SUDHL5 (cell line): Measurements from ENCODE around the genes ANKRD50 and PGRMC2.

DNA sequence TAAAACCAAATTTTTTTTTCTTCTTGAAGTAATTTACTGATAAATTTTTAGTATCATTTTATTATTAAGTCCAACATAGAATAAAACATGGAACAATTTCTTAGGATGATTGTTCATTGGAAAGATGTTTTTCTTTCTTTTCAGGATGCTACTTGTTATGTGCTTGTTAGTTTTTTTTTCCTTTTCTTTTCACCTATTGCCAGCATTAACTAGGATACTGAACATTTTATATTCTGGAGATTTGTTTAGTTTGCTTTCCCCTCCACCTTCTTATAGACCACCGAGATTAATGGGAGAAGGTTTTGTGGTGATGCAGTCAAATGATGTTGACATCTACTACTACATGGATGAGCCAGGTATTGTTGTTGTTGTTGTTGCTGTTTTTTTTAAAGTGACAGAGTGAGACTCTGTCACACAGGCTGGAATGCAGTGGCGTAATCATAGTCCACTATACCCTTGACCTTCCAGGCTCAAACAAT is 37.6 kb downstream of the BLTP1 start:
- PRO-cap = no peak

GRCh38 chr4:122307915-122308382 is 70.9 kb upstream of the ADAD1 start:
- PRO-cap = no peak

- PRO-cap = no peak
Measured at GRCh38 chr4:122349406-122350028, 29.3 kb upstream of the ADAD1 start.

GRCh38 chr4:122673230-122673723 is 52.4 kb upstream of the IL21 start:
- PRO-cap = no peak

GRCh38 chr4:122688246-122688903 is 44.1 kb upstream of the BBS12 start:
- PRO-cap = no peak

DNA sequence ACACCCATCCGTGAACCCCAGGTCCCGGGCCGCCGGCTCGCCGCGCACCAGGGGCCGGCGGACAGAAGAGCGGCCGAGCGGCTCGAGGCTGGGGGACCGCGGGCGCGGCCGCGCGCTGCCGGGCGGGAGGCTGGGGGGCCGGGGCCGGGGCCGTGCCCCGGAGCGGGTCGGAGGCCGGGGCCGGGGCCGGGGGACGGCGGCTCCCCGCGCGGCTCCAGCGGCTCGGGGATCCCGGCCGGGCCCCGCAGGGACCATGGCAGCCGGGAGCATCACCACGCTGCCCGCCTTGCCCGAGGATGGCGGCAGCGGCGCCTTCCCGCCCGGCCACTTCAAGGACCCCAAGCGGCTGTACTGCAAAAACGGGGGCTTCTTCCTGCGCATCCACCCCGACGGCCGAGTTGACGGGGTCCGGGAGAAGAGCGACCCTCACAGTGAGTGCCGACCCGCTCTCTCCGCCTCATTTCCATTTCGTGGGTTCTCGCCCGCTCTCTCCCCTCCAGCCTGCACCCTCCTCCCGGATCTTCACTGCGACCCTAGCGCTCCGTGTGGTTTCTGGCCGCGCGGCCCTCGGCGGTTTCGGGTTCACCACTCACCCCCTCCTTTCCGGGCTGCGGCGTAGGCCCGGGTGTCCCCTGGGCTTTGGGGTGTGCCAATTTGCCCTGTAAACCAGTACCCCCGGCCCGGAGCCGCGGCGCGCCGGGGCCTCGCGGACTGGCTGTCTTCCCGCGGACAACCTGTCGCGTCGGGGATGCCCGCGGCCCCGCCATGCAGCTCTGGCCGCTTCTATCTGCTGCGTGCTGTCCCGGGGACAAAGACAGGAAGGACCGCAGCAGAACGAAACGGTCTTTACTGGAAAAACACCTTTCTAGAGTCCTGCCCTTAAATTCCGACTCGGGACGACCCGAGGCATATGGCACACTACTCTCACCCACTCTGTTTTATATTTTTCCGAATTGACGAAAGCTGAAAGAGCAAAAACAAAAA is 583 bp downstream of the FGF2 start:
- PRO-cap = no peak

DNA sequence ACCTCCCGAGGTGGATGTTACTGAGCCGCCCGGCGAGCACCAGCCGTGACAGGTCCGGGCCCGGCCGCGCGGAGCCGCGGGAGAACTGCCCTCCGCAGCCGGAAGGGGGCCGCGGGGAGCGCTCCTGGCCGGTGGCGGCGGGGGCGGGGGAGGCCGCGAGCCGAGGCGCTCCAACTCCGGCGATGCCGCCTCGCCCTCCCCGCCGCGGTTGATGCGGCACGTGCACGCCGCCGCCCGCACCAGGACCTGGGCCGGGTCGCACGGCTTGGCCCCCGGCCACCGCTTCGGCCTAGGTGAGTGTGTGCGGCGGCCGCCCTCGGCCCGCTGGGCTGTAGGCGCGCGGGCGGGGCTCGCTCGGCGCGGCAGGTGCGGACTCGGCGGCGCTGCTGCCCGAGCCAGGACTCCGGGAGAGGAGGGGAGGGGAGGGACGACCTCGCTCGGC is 1.6 kb downstream of the SPRY1 start:
- PRO-cap = no peak

DNA sequence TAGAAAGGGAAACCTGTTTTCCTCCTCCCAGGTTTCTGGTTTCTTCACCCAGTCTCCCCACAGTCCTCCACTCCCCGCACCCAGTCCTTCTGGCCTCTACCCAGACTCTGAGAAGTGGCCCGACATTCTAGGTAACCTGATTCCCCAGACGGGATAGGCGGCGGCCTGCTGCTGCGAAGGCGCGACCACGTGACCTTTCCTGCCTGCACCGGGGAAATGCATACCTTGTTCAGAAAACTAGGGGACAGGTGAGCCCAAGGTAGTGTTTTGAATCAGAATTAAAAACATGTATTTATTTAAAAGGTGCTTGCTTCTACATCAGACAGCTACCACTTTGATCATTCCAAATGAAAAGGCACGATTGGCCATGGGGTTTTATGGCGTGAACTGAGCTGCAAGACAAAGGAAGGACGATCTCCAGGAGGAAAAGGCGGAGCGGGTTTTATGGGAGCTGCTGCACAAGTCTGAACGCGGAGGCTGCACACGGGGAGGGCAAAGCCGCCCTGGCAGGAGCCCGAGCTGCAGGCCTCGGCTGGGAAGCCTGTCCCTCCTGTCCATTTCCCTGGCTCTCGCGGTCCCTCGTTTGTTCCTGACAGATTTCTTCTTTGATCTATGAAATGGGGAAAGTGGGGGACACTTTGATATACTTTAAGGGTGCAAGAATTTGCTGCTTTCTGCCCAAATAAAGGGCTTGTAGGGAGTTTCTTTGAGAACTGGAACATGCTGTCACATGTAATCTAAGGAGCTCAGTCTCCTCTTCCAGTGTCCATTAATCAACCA is 150.8 kb downstream of the SPRY1 start:
- PRO-cap = no peak

GRCh38 chr4:124491390-124491749 is 221.2 kb downstream of the ANKRD50 start:
- PRO-cap = no peak

DNA sequence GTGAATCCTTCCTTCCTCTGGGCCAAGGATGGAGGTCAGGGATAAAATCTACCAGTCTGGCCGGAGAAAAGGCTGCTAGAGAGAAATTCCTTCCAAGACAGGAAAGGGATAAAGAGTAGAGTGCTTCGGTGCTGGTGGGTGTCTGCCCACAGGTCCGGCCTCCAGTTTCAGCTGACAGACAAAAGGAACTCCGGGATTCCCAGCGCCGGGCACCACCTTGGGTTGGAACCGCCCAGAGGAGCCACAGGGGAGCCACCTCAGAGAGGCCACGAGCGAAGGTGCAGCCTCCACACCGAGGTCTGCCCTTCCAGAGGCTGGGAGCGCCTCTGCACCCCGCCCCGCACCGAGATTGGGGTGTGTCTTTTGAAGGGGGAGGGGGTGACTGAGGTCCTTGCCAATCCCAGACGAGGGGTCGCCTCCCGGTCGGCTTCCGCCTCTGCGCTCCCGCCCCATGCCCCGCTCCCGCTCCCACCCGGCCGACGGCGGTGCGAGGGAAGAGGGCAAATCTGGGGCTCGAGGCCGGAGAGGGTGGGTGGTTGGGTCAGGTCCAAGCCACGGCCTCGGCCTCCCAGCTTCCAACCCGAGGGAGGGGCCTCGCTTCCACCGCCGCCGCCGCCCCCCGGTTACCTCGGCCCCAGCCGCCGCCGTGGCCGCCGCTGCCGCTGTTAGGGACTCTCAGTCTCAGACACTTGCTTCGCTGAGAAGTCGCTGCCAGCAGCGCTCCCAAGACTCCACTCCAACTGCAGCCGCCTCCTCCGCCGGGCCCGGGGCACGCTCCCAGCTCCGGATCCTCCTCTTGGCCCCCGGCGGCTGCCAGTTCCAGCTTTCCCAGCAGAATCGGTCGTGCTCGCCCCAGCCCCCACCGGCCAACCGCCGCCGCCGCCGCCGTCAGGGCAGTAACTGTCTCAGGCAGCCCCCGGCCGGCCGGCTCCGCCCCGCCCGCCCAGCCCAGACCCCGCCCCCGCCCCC is at the start of gene ANKRD50:
ANKRD50 (minus strand) TSS at position 902 of the 969 bp plus-strand sequence.
- PRO-cap = no peak

DNA sequence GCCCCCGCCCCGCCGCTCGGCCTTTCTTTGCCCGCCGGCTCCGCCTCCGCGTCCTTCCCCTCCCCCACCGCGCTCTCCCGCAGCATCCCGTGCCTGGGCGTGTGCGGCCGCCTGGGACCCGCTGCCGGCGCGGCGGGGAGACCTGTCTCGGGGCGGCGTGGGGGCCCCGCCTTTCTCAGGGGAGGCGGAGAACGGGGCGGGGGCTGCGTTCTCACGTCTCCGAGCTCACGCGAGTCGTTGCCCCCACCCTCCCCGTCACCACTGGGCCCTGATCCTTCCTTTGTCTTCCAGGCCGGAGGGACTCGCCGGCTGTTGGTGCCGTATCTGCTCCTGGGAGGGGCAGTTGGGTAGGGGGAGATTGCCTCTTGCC is 253 bp upstream of the ANKRD50 start:
- PRO-cap = no peak

- PRO-cap = no peak
Measured at GRCh38 chr4:124903867-124904760, 191.6 kb upstream of the ANKRD50 start.

GRCh38 chr4:124940354-124940843 is 227.9 kb upstream of the ANKRD50 start:
- PRO-cap = no peak

DNA sequence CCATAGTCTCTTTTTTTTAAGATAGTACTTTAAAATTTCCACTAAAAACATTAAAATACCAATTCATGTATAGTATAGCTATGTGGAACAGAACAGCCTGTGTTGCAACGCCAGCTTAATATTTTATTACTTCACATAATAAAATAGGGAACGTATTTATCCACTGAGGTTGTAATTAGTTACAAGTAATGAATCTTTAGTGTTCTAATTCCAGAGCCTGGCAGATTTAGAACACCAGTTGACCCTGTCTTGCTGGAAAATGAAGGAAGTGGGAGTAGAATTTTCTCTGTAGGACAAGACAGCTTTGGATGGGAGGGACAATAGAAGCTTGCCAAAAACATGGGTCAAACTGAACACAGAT is 20.0 kb downstream of the FAT4 start:
- PRO-cap = no peak

GRCh38 chr4:125415025-125415768 is 100.4 kb downstream of the FAT4 start:
- PRO-cap = no peak

GRCh38 chr4:125491016-125491589 is 176.3 kb downstream of the FAT4 start:
- PRO-cap = no peak

DNA sequence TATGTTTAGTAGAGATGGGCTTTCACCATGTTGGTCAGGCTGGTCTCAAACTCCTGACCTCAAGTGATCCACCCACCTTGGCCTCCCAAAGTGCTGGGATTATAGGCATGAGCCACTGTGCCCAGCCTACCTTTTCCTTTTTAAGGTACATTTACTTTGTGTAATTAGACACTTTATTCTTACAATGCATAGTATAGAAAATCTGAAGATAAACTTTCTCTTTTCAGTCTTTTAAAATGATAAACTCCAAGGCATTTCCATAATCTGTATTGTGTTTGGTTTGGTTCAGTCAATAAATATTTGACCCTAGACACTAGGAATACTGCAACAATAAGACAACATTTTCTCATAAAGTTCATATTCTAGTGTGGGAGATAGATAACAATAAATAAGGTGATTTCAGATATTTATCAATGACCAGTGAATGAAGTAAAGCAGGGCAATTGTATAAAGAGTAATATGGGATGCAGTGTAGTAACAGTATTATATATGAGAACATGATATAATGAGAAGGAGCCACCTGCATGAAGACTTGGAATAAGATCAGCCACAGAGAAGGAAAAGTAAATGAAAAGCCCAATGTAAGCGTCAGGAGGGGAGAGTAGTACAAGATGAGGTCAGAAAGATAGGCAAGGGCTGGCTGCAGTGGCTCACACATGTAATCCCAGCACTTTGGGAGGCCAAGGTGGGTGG is 47.1 kb downstream of the ABHD18 start:
- PRO-cap = no peak

GRCh38 chr4:128228052-128228470 is 59.6 kb downstream of the PGRMC2 start:
- PRO-cap = no peak

GRCh38 chr4:128286909-128287879 is at the start of gene PGRMC2:
Gene PGRMC2, minus strand, starts transcription at chr4:128287813.
- PRO-cap = bidirectional peak, plus-strand start at chr4:128288057, minus-strand start at chr4:128287794

DNA sequence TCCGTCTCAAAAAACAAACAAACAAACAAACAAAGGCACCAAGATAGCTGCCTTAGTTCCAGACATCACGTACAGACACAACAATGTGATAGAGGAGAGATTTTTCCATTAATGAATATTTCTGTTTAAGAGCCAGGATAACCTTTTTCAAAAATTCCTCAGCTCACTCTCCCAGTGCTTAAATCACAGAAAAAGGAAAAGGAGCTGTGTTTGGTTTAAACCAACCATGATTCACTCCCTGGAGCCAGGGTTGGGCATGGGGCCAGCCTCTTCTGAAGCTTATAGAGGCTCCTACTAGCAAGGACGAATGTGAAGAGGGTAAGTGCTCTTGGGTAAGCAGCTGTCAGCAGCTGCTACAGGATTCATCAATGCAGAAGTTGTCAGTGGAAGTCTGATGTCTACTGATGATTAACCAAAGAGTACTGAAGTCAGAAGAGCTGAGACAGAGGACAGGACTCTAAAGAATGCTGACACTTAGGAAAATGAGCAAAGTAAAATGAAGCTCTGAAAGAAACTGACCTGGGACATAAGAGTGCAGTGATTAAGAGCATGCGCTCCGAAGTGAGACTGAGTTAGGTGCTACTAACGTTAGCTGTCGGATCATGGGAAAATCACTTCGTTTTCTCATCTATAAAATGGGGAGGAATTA is 32.7 kb upstream of the JADE1 start:
- PRO-cap = no peak